ENCODE data around the genes SLC13A2 and PHF12.

GRCh38 chr17:28404624-28405517, 1.1 kb downstream of the SLC46A1 start:
- RRBS: 94% methylated on average over 5 of the region's 35 CpGs

DNA sequence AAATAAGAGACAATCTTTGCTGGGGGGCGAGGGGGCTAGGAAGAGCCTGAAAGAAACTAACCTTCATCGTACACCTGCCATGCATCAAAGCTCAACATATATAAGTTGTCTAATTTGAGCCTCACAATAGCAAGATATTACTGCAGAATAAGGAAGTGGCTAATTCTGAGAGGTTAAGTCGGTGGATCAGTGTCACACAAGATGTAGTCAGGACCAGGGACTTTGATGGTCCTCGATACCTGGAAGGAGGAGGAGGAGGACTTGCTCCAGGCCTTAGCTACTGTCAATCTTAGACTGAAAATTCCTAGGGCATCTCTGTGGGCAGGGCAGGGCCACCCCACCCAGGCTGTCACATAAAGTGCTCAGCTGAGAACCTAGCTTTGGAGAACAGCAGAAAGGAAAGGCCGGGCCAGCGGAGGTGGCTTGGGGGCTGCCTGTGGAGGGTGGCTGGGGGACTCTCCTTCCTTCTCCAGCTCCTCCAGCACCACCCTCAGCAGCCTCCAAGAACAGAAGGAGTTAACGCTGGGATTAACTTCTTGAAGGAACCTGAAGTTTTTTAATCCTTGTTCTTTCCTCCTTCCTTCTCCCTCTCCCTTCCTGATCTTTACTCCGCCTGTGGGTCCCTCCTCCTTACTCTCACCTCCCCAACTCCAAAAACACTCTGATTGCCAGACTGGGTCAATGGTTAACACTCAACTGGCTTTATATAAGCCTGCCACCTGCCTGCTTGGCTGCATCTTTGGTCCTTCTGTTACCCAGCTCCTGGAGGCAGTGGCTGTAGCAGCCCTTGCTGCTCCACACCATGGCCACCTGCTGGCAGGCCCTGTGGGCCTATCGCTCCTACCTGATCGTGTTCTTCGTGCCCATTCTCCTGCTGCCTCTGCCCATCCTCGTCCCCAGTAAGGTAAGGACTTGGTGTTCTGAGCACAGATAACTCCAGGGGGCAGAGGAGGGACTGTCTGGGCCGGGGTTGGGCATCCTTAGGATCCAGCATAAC, at the start of gene SLC13A2:
Gene SLC13A2, plus strand, starts transcription at position 734 of the 997 bp plus-strand sequence.
- RRBS: no CpG with 5 or more reads among the region's 13 CpGs

DNA sequence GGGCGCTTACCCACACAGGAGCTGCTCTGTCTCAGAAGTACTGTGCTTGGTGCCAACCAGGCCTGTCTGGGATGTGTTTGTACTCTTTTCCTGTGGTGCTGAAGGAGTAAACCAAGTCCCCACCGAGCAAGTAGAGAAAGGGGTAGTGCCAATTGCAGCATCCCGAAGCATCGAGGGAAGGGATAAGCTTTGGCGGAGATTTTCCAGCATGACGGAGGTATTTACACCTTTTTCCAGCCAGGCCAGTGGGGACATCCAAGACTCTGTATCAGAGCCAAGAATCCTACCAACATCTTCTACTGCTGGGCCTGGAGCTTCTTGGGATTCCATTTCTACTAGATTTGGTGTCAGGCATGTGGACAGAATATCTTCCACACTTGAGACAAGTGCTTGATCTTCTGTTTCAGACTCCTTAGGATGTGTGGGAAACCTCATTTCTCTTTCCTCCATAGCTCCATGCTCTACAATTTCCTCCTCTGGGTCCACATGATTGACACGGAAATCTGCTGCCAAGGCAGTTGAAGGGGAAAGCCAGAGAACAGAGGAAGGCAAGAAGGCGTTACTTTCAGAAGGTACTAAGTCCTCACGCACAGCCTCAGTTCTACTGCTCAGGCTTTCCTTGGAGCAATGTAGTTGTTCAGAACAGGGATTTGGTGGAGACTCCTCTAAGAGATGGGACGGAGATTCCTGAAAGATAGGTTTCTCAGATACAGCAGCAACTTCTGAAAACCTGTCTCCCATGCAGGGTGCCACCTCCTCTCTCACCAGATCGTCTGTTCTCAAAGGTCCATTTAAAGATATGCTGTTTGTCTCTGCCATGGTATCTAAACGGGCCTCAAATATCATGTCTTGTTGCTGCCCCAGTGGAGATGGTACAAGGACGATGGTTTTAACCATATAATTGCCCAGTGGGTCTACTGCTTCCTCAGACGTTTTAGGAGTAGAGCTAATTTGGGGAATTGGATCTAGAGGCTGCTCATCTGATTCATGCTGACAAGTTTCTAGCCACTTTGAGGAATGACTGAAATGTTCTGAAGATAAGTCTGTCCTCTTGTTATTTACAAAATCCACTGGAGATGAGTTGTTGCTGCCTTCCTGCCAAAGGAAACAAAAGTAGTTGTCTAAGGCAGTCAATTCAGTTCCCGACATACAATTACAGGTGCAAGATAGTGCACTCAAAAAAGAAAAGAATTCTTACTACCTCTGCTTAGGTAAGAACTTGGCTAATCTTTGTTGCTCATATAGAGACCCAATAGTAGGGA, 6.4 kb downstream of the SPAG5 start:
- RRBS: no CpG with 5 or more reads among the region's 15 CpGs

GRCh38 chr17:28639164-28640247, 5.5 kb downstream of the BLTP2 start:
- RRBS: no CpG with 5 or more reads among the region's 16 CpGs

- RRBS: no CpG with 5 or more reads among the region's 8 CpGs
Observed at GRCh38 chr17:28640341-28641132, 4.4 kb downstream of the BLTP2 start.

DNA sequence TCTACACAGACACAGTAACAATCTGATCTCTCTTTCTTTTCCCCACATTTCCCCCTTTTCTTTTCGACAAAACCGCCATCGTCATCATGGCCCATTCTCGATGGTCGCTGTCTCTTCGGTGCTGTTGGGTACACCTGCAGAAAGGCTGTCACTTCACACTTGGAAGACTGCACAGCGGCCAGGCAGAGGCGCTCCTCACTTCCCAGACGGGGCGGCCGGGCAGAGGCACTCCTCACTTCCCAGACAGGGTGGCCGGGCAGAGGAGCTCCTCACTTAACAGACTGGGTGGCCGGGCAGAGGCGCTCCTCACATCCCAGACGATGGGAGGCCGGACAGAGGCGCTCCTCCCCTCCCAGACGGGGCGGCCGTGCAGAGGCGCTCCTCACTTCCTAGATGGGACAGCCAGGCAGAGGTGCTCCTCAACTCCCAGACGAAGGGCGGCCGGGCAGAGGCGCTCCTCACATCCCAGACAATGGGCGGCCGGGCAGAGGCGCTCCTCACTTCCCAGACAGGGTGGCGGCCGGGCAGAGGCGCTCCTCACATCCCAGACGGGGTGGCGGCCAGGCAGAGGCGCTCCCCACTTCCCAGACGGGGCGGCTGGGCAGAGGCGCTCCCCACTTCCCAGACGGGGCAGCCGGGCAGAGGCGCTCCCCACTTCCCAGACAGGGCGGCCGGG, 2.9 kb downstream of the SDF2 start:
- RRBS: no CpG with 5 or more reads among the region's 42 CpGs

GRCh38 chr17:28676177-28676560, 14.2 kb downstream of the SUPT6H start:
- RRBS: no CpG with 5 or more reads among the region's 6 CpGs

DNA sequence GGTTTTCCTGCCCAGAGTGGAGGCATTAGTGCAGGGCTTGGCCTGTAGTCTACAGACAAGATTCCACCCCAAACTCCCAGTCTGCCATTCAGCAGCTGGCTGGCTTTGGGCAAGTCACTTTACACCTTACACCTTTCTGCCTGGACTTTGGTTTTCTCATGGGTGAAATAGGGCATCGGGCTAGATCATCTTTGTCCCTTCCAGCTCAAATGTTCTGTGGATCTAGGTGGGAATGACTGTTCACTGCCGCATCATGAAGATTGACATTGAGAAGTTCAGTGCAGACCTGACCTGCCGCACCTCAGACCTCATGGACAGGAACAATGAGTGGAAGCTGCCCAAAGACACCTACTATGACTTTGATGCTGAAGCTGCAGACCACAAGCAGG, 16.6 kb downstream of the PROCA1 start:
- RRBS: no CpG with 5 or more reads among the region's 3 CpGs

DNA sequence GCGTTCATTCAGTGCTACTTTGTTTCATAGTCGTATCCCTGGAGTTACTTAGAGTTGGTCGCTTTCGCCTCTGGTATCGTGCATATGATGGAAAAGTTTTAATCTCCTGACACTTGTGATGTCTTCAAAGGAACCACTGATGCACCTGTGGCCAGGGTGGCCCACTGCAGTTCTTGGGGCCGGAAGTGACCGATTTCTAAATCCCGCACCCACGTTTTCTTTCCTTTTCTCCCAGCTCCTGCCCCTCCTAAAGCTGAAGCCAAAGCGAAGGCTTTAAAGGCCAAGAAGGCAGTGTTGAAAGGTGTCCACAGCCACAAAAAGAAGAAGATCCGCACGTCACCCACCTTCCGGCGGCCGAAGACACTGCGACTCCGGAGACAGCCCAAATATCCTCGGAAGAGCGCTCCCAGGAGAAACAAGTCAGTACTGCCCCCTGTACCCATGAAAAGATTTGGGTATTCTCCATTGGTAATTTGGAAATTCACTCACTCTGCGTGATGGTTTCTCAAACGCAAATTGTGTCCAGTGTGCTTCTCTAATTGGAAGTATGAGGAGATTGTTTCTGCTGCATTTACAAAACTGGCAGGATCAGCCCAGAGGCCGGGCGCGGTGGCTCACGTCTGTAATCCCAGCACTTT, 806 bp downstream of the RPL23A start:
- RRBS: no CpG with 5 or more reads among the region's 25 CpGs

GRCh38 chr17:28811558-28811925, 31.0 kb downstream of the FAM222B start:
- RRBS: no CpG with 5 or more reads among the region's 3 CpGs

DNA sequence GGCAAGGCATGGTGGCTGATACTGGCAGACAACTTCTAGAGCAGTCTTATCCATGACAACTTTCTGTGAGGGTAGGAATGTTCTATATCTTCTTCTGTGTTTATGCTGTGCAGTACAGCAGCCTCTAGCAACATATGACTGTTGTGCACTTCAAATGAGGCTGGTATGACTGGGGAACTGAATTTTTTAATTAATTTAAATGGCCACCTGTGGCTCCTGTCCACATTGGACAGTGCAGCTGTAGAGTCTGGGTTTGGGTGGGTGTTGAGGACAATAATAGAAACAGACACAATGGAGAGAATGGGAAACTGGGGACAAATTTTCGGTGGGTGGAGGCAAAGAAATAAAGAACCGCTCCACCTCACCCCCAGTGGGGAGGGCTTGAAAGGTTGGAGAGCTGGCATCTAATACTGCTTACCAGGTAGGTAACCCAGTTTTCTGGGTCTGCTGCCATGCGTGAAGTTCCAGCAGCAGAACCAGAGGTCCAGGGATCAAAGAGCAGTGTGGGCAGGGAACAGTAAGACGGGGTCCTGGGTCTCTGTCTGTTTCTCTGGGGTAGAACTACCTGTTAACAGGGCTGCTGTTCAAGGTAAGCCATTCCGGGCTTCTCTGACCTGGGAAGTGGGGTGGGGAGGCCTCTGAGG, 5.9 kb downstream of the FLOT2 start:
- RRBS: no CpG with 5 or more reads among the region's 5 CpGs

DNA sequence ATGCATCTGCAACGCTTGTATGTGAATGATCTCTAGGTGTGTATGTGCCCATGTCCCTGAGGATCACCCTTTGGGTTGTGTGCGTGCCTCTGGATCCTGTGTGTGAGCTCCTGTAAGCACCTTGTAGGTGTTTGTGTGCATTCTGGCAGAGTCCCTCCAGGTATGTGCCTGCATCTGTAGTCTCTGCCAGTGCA, 311 bp upstream of the DHRS13 start:
- RRBS: no CpG with 5 or more reads among the region's 2 CpGs

DNA sequence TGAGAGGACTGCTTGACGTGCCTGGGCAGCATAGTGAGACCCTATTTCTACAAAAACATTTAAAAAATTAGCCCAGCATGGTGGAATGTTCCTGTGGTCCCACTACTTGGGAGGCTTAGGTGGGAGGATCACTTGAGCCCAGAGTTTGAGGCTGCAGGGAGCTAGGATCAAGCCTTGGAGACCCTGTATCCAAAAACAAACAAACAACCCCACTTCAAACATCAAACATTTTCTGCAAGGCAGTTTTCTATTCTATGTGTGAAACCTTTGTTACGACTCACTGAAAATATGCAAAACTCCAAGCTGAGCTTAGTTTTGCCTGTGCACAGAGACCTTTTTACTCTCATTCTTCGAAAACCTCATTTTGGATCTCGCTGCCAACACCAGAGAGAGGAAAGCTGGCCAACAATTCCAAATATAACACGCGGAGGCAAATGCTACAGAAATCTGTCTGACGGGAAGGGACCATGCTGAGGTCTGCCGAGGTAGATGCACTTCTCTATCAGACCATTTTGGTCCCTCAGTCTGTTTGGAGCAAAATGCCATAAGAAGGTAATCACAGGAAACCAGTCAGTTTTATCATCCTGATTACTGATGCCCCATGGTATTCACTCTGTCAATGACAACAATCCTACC, 6.2 kb downstream of the PHF12 start:
- RRBS: no CpG with 5 or more reads among the region's 8 CpGs

- RRBS: no CpG with 5 or more reads among the region's 7 CpGs
Observed at GRCh38 chr17:28946176-28946910, 5.0 kb downstream of the PHF12 start.

DNA sequence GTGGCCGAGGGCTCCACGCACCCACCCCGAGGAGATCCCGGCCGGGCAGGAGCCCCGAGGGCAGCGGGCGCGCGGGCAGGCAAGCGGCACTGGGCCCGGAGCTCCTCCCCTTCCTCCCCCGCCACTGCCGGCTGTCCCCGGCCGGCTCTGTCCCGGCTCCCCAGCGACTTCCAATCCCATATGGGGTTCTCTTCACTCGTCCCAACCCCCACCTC, 1.8 kb downstream of the PHF12 start:
- RRBS: 1% methylated on average over 15 of the region's 19 CpGs

GRCh38 chr17:28951144-28952045, at the start of gene PHF12:
TSS of gene PHF12 (minus strand) at chr17:28951518.
- RRBS: 1% methylated on average over 40 of the region's 82 CpGs

GRCh38 chr17:29094544-29095269, 51.8 kb downstream of the PIPOX start:
- RRBS: no CpG with 5 or more reads among the region's 14 CpGs

DNA sequence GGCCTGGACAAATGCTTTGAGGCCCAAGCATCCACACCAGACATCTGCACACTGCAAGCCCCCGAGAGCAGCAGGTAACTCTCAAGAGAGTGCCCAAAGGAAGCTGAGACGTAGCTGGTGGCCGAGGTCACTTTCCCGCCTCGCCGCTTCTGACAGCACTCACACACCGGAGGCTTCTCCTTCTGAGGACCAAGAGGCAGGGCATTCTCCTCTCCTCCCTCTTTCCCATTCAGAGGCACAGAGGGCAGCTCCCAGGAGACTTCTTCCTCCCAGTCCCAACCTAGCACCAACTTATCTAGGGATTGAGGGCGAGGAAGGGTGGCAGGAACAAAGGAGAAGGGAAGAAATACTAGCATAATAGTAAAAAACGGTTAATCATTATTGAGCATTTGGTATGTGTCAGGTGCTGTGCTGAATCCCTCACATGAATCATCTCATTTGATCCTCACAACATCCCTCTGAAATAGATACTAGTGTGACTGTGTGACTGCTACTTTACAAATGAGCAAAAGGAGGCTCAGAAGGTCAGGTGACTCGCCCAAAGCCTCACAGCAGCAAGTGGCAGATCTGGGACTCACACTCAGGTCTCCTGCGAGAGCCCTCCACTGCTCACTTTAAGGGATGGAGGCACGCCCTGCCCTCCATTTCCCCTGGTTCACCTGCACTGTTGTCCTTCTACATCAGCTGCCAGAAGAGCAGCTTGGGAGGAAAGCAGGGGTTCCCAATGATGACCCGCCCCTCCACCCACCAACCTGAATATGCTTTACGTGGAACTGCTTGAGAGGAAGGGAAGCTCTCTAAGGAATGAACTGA, 41.8 kb downstream of the MYO18A start:
- RRBS: no CpG with 5 or more reads among the region's 14 CpGs

- RRBS: 4% methylated on average over 4 of the region's 11 CpGs
Observed at GRCh38 chr17:29140265-29140631, 40.0 kb downstream of the MYO18A start.

- RRBS: no CpG with 5 or more reads among the region's 13 CpGs
Observed at GRCh38 chr17:29263360-29264716, 17.2 kb downstream of the CRYBA1 start.

Measured in T47D (cell line).